Type B pancreatic cell (in vitro differentiated cells): ENCODE measurements around a stretch of chr6.

GRCh38 chr6:14841634-14841975 lies 404.3 kb upstream of the JARID2 start:
- PRO-cap, result no peak

GRCh38 chr6:14871228-14871635 lies 374.6 kb upstream of the JARID2 start:
- PRO-cap, result no peak

DNA sequence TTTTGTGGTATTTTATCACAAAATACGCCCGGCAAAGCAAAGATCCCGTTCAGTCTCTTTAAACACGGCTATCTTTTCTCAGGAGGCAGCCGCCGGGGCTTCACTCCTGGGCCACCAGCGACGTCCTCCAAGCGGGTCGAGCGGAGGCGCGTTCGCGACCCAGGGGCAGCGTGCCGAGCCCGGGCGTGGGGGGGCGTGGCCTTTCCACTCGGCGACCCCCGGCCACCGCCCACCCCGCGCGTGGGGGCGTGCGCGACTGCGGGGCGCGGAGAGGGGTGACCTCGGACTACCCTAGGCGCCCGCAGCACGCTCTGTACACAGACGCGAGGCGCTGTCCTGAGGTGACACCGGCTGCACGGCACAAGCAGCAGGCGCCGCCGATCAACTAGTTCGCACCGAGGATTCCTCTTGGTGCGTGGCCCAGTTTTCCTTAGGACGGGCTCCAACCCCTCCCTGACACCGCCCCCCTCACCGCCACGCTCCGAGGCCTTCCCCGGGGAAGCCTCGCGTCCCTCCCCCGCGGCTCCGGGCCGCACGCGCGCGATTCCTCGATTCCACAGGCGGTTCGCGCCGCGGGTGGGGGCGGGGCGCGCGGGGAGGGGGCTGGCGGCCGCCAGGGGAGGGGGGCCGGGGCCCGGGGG lies 1.1 kb upstream of the JARID2 start:
- PRO-cap, result bidirectional peak, plus-strand start at position 361 of the sequence, minus-strand start at position 387 of the sequence

- PRO-cap, result bidirectional peak, plus-strand start at chr6:15248877, minus-strand start at chr6:15248733
Measured at GRCh38 chr6:15248458-15249660, 3.0 kb downstream of the JARID2 start.

DNA sequence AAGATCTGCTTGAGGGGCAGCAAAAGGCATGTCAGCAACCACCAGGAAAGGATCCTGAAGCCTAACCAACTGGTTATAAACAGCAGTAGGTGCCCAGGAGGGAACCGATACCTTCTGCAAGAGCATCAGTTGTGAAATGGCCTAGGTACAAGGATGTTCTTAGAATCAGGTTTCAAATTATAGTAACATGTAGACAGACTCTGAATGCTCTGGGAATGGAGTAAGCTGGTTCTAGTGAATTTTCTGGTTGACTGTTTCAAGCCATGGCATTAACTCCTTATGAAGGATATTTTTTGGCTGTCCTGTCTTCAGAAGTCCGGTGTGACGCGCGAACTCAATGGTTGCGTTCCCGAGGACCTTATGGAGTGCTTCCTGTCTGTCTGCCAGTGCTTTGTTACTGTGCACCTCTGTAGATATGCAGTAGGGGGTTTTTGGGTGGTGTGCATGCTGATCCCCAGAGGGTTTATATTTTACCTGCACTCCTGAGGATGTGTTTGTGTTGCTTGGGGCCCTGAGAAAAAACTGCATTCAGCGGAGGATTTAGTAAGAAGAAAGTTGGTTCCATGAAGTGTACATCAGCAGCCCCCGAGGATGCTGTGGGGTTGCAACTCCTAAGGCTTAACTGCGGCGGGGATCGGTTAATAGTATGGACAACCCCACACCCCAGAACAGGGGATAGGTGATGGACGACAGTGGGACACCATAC lies 21.6 kb downstream of the JARID2 start:
- PRO-cap, result no peak

- PRO-cap, result no peak
Measured at GRCh38 chr6:15273339-15273747, 27.5 kb downstream of the JARID2 start.

GRCh38 chr6:15331112-15331486 lies 85.2 kb downstream of the JARID2 start:
- PRO-cap, result no peak

- PRO-cap, result no peak
Measured at GRCh38 chr6:15403868-15404334, 158.0 kb downstream of the JARID2 start.

- PRO-cap, result no peak
Measured at GRCh38 chr6:15431898-15432480, 186.1 kb downstream of the JARID2 start.

DNA sequence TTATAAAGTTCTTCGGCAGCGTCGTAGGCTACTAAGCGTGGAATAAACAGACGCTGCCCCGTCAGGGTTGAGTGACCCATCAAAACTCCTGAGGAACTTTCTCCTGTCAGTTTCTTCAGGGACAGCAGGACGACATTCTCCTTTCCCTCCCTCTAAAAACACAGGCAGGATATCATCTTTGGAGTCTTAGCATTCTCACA lies 28.8 kb upstream of the DTNBP1 start:
- PRO-cap, result no peak

DNA sequence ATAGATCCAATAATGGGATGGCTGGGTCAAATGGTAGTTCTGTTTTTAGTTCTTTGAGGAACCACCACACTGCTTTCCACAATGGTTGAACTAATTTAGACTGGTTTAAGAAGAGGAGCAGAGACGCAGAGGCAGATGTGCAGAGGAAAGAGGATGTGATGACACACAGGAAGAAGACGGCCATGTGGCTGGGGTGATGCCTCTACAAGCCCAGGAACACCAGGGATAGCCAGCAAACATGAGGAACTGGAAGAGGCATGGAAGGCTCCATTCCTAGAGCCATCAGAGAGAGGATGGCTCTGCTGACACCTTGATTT lies 218.3 kb upstream of the DTNBP1 start:
- PRO-cap, result no peak

DNA sequence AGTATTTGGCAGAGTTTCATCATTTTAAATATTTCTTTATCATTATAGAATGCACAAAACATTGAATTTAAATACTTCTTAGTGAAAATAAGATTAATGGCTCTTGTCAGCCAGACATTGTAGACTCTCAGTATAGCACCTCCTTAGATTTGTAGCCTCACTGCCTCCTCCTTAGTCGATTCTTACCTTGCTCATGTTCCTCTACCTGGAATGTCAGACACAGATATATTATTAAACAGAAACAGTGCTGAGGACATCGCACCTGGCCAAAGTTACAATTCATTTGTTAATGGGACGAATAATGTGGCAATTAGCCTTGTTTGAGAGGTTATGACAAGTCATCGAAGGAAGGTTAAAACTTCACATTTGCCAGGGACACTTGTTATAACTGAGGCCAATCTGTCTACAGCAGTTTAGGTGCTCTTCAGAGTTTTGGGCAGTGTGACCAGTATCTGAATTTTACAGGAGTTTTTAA lies 11.0 kb downstream of the MYLIP start:
- PRO-cap, result unidirectional peak, plus-strand start at position 238 of the sequence

- PRO-cap, result no peak
Measured at GRCh38 chr6:16140380-16141205, 11.7 kb downstream of the MYLIP start.

DNA sequence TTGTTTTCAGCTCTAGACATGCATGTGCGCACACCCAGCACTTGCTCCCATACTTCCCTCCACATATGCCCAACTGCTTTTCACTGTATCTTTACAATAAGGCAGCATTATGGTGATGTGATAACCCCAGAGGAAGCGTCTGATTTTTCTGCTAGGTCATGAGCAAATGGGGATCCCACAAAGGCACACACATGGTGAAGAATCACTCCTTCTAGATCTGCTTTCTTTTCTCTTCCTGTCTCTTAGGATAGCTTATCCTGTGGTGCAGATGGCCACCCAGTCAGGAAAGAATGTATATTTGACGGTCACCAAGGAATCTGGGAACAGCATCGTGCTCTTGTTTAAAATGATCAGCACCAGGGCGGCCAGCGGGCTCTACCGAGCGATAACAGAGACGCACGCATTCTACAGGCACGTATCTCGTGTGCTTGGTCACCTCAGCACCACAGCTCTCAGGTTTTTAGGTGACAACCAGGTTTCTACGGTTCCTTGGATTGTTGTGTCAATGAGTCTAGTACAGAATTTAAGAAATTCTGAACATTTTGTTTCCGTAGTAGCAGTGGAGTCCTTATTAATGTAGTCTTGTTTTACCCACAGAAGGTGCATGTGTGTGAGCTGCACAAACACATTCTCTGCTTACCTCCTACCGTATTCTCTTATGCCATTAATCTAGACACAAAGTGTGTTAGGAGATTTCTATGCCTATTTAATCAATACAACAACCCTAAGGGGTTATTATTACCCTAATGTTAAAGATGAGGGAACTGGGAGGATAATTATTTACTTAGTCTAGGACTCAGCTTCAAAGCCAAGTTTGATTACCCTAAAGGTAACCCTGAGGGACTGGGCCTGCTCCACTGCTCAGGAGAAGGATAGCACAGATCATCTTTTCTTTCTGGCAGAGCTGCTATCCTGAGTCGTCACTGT lies 14.8 kb downstream of the MYLIP start:
- PRO-cap, result no peak

- PRO-cap, result no peak
Measured at GRCh38 chr6:16260759-16261562, 22.6 kb downstream of the GMPR start.

DNA sequence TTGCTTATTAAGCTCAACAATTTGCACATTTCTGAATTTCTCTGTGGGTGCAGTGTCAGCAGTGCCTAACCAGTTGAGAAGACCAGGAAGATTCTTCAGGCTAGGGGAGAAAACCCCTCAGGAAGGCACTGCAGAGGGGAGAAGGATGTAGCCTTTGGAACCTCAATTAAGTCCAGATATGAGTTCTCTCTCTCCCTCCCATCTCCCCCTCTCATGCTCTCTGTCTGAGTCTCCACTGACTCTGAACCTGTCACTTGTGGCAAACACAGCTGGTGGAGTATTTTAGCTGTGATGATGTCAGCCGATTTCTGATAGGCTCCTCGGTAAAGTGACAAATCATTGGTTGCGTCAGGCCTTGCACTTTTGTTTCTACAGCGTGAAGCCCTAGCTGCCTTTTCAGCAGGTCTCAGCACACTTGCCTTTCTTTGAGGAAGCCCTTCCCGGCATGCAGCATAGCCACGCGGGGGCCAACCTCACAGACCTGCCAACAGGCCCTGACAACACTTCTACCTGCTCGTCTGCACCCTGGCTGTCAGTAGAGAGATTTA lies 84.2 kb downstream of the GMPR start:
- PRO-cap, result no peak

DNA sequence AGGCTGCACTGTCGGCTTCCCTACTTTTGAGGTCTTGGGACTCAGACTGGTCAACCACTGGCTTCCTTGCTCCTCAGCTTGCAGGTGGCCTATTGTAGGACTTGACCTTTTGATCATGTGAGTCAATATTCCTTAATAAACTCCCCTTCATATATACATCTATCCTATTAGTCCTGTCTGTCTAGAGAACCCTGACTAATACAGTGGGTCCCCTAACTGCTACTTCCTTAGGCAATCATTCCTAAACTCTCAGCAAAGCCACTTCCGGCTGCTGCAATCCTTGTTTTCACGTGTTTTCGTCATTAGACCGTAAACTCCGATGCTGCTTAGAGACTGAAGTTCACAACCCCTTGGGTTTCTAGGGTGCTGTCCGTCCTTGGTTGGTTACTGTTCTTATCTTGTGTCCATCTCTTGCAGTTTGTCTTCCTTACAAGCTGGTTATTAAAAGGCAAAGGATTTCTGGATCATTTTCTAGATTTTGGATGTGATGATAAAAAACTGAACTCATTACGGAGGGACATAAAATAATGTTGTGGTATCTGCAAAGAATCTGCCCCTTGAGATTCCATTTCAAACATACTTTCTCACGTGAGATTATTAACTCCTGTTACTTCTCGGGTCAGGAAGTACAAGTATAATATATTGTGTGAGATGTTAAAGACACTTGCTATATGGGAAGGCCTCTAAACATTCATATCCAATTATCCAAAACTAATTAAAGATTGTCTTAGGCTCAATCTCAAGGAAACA lies 106.4 kb downstream of the GMPR start:
- PRO-cap, result no peak

DNA sequence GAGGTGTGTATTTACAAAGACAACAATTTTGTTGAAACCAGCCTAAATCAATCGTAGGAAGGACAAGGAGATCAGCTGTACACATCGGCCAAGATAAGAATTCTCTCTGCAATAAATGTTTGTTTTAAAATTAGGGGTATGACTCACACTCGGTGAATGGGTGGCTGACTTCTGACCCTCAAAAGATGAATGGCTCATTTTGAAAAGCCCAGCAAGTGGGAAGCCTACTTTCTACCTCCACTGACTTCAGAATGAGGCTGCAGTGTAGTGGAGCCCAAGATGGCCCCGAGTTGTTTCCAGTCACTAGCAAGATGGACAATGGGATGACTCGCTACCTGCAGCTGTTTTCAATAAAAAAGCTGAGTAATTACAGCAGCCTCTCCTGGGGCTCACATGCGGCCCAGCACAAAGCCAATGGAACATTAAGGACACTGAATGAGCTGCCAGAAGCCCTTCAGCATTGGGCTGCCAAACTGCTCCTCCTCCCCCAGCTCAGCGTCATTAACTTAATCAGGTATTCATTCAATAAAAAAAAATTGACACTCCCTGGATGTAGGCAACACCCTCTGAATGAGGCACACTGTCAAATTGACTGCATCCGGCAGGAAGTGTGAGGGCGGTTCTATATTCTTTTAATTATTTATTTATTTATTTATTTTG lies 107.2 kb downstream of the GMPR start:
- PRO-cap, result no peak

DNA sequence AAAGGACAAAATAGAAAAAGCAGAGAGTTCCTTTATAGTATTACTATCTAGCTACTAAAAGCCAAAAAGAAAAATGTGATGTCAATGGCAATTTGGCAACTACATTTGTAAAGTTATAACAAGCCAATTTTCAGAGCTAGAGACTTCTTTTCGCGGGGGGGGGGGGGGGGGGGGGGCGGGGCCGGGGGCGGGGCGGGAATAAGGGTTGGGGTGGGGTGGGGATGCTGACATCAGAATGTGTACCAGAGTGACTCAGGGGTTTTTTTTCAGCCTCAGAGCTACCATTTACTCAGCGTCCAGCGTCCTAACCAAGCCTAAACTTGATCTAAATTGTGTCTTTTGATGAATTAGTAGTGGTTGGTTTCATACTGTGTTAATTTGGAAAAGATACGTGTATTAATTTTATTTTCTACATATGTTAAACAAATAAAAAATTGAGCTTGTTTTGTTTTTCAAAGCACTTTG lies 200.8 kb downstream of the GMPR start:
- PRO-cap, result no peak

DNA sequence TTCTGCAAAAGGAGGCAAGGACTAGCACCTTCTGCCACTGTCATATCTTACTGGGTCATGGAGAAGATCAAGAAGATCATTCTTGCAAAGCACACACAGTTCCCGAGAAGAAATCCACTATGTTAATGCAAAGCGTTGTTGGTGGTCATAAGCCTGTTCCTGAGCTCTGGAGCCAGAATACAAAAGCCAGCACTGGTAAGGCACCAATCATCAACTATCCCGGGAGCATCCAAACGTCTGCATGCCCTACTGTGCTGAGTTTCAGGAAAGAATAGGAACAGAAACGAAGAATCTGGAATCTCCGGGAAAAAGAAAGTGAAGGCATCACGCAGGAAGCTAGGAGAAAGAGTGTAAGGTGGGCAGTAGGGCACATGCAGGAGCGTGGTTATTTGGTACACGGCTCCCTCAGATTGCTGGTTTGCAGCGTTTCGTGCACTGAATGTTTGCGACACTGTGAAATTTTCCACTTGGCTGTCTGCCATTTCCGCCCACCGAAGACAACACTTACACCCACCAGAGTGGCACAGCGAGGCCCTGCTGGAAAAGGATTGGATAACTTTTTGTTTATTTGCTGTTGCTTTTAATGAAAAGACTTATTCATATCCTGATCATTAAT lies 248.1 kb downstream of the GMPR start:
- PRO-cap, result no peak